ENCODE measurements around the gene PM20D1.

GRCh38 chr1:205505655-205506293, 1.3 kb downstream of the CDK18 start:
- PRO-cap, 3 experiments = no peak in any of the 3 experiments
- RAMPAGE, long total RNA, 2 experiments = no peak in any of the 2 experiments
- RRBS = 23% methylated on average over 5 of the region's 21 CpGs

DNA sequence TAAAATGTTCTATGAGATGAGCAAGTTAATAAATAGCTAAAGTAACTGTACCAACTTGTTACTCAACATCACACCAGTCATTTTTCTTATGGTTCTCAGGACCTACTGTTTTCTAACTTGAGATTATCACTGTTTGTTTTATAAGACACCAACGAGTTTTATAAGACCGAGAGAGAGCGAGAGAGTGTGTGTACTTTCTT, 12.4 kb downstream of the ELK4 start:
- PRO-cap, 3 experiments = no peak in any of the 3 experiments
- RAMPAGE, long total RNA, 2 experiments = no peak in any of the 2 experiments
- RRBS = no CpG with 5 or more reads among the region's 3 CpGs

GRCh38 chr1:205626104-205626875, 5.5 kb downstream of the ELK4 start:
- PRO-cap, 3 experiments = no peak in any of the 3 experiments
- RAMPAGE, long total RNA, 2 experiments = no peak in any of the 2 experiments
- RRBS = no CpG with 5 or more reads among the region's 4 CpGs

DNA sequence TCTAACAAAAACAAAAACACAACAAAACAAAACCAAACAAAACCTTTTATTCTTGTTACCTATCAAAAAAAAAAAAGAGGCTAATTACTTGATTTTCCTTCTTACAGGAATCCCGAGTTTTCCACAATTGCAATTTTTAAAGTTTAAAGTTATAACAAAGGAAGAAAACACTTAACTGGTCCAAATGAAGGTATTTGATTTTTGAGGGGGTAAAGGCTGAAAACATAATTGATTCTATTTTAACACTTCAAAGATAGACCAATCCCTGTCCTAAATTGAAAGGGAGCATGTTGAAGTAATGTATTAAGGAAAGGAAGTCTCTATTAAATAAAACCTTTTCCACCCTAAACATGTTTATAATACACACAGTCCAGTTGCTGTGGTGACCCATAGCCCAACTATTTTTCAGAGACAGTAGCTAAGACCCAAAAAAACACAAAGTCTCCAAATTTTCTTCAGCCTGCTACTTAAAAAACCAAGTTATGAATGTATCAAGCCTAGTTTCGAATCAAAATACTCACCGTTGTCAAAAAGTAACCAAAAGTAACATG, 1.7 kb downstream of the ELK4 start:
- PRO-cap, 3 experiments = no peak in any of the 3 experiments
- RAMPAGE, long total RNA, 2 experiments = no peak in any of the 2 experiments
- RRBS = no CpG with 5 or more reads among the region's 3 CpGs

DNA sequence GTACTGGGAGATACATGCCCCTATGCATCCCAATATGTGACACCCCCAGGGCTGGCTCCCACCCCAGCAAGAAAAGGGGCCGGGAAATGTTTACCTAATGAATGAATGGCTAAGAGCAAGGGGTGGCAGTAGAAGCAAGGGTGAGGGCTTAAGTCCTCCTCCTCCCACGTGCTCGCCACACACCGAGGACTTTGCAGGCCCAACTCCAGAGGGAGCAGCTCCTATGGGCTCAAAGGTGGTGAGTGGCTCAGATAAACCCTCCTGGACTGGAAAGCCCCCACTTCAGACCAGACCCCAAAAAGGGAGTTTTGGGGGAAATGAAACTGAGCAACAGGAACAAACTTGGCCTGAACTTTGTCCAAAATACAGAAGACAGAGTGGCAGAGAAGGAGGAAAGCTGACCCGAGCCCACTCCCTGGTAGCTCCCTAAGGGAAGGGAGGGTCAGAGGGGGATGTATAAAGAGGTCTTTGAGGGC, 11.3 kb downstream of the SLC45A3 start:
- PRO-cap, 3 experiments = no peak in any of the 3 experiments
- RAMPAGE, long total RNA, 2 experiments = no peak in any of the 2 experiments
- RRBS = no CpG with 5 or more reads among the region's 5 CpGs

- PRO-cap, 3 experiments = no peak in any of the 3 experiments
- RAMPAGE, long total RNA, 2 experiments = no peak in any of the 2 experiments
- RRBS = no CpG with 5 or more reads among the region's 5 CpGs
These were observed 3.8 kb downstream of the SLC45A3 start for GRCh38 chr1:205676418-205676961.

GRCh38 chr1:205679272-205679600, 1.1 kb downstream of the SLC45A3 start:
- PRO-cap, 3 experiments = no peak in any of the 3 experiments
- RAMPAGE, long total RNA, 2 experiments = no peak in any of the 2 experiments
- RRBS = no CpG with 5 or more reads among the region's 5 CpGs

DNA sequence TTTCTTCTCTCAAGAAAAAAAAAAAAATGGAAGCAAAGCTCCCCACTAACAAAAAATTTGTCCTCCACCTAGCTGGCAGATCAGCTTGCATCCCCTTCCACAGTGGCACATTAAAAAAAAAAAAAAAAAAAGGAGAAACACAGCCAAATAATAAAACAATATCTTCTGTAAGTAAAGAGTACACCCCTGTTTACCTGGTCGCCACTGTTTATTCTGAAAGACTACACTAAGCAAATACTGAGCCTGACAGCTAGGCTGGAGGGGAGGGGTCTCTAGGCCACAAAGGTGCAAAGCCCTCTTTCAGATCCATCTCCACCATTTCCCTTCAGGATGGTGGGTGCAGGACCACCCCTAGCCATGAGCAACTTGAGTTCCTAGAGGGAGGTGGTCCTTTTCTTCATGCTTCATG, 22.7 kb upstream of the SLC45A3 start:
- PRO-cap, 3 experiments = no peak in any of the 3 experiments
- RAMPAGE, long total RNA, 2 experiments = no peak in any of the 2 experiments
- RRBS = no CpG with 5 or more reads among the region's 1 CpG

- PRO-cap, 3 experiments = peak in 3 of 3 experiments; most common plus-strand start chr1:205850296 (in 1); most common minus-strand start chr1:205850132 (in 3)
- RAMPAGE, long total RNA, 2 experiments = start-site peak on the minus strand in 1 of 2 experiments, at chr1:205850132-205850178 at its widest, 6 reads per replicate
- RRBS = 6% methylated on average over 4 of the region's 21 CpGs
These were observed at the start of gene PM20D1 for GRCh38 chr1:205850002-205850545. TSS of gene PM20D1 (minus strand) at chr1:205850132.

DNA sequence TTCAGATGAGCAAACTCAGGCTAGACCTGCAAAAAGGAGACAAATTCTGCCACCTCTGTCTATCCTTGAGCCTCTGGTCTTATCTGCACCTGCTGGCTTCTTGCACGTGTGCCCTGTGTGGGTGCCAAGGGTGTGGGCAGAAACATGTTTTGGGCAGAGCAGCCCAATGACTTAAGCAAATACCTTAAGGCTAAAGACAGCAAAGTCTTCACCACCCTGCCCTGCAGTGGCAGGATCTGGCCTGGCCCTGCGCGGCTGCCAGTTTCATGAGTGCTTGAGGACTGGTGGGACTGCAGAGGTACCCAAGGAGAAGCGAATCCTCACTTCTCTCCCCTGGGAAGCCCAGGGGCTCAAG, 3.7 kb upstream of the SLC26A9 start:
- PRO-cap, 3 experiments = no peak in any of the 3 experiments
- RAMPAGE, long total RNA, 2 experiments = no peak in any of the 2 experiments
- RRBS = no CpG with 5 or more reads among the region's 4 CpGs

DNA sequence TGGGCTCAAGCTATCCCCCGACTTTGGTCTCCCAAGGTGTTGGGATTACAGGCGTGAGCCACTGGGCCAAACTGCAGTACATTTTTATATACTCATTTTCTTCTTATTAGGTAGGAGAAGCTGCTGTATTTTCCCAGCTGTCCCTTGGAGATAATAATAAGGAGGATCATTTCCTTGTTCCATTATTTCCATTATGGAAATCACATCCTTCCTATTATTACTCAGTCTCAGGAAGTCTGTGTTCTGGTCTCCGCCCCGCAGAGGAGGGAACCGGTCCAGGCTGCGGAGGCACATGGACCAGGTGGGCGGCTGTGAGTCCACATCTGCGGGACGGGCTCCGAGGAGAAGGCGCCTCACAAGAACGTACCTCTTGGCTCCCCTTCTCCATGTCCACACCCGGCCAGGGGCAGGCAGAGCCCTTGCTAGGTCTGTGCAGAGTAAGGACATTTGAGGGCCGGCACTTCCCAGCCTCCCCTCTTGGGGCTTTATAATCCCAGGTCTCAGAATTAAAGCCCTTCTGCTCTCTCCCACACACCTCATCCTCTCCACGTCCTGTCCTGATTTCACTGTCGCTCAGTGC, 14.6 kb downstream of the RAB7B start:
- PRO-cap, 3 experiments = peak in 1 of 3 experiments; most common plus-strand start position 322 of the sequence (in 1)
- RAMPAGE, long total RNA, 2 experiments = no peak in any of the 2 experiments
- RRBS = no CpG with 5 or more reads among the region's 16 CpGs

- PRO-cap, 3 experiments = no peak in any of the 3 experiments
- RAMPAGE, long total RNA, 2 experiments = no peak in any of the 2 experiments
- RRBS = no CpG with 5 or more reads among the region's 6 CpGs
These were observed 25.2 kb upstream of the IKBKE start for GRCh38 chr1:206444967-206445605.

DNA sequence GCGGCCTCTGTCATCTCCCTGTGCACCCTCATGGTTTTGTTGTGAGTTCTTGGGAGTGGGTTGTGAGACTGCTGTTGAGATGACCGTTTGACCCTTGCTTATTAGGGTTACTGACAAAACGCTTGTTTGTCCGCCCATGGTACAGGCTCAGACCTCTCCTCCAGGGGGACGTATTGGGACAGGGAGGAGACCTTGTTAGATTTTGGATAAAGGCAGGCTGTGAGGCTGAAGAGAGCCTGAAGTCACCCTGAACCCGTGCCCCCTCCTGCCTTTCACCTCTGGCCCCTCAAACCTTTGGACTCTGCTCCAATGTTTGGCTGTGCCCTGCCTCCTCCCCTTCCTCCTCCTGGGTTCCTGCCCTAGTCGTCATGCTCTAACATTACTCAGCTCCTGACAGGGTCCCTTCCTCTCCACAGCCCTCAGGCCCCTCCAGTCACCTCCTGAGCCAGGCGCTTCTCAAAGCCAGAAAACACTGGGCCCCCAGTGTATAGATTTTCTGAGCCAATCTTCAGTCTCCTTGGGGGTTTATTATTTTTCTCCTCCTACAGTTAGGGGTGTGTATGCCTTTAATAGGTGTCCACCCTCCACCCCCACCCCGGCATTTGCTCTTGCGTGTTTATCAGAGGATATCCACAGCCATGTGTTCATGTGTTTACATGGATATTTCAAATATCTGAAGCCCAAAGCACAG, 1.2 kb downstream of the RASSF5 start:
- PRO-cap, 3 experiments = no peak in any of the 3 experiments
- RAMPAGE, long total RNA, 2 experiments = no peak in any of the 2 experiments
- RRBS = no CpG with 5 or more reads among the region's 10 CpGs

- PRO-cap, 3 experiments = no peak in any of the 3 experiments
- RAMPAGE, long total RNA, 2 experiments = no peak in any of the 2 experiments
- RRBS = no CpG with 5 or more reads among the region's 3 CpGs
These were observed 49.1 kb downstream of the RASSF5 start for GRCh38 chr1:206556498-206556817.

DNA sequence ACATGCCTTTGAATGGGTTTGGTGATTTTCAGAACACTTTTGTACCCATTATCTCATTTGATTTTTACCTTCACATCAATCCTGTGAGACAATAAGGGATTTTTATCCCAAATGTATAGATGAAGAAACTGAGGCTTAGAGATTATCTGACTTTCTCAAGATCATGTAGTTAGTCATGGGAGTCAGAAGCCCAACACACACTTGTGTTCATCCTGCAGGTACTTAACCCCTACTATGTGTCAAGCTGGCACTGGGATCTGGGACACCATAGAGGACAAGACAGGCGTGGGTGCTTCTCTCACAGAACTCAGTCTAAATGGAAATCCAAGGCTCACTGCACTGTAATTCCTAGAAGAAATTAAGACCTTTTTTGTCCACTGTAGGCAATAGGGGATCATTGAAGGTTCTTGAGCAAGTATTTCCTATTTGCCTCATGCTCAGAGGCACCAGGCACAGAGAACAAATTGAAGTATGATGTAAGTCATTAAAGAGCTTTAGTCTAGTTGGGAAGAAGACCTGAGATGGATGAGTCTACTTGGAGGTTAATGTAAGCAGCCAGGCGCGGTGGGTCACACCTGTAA, 34.8 kb downstream of the EIF2D start:
- PRO-cap, 3 experiments = no peak in any of the 3 experiments
- RAMPAGE, long total RNA, 2 experiments = no peak in any of the 2 experiments
- RRBS = no CpG with 5 or more reads among the region's 3 CpGs

DNA sequence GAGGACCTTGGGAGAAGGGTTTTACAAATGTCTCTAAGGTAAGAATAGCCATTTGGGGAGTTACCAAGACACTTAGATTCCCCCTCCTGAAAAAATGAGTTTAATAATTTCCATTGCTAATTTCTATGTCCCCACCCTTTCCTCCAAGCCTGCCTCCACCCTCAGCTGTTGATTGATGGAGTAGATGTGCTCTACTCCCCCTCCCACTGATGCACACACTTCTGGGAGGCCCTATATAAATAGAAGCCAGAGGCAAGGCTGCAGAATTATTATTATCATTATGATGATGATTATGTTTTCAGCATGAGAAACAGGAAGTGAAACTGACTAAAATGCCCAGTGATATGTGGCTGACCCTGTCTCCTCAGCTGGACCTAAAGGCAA, 12.0 kb upstream of the MAPKAPK2 start:
- PRO-cap, 3 experiments = no peak in any of the 3 experiments
- RAMPAGE, long total RNA, 2 experiments = no peak in any of the 2 experiments

DNA sequence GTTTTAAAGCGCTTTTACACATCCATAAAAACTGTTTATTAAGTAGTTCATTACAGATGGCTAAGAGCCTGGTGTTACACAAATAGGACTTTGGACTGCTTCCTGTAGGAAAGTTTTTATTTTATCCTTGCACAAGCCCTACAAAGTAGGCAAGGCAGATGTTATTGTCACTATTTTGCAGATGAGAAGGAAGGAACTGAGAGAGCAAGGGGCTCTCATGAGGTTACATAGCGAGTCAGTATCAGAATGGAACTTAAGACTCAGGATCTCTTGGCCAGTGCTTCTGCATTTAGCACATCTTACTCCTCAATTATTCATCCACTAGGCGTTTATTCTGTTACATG, 2.6 kb upstream of the MAPKAPK2 start:
- PRO-cap, 3 experiments = no peak in any of the 3 experiments
- RAMPAGE, long total RNA, 2 experiments = no peak in any of the 2 experiments
- RRBS = no CpG with 5 or more reads among the region's 3 CpGs

- PRO-cap, 3 experiments = no peak in any of the 3 experiments
- RAMPAGE, long total RNA, 2 experiments = no peak in any of the 2 experiments
- RRBS = no CpG with 5 or more reads among the region's 10 CpGs
These were observed 12.8 kb upstream of the IL19 start for GRCh38 chr1:206757648-206758274.

DNA sequence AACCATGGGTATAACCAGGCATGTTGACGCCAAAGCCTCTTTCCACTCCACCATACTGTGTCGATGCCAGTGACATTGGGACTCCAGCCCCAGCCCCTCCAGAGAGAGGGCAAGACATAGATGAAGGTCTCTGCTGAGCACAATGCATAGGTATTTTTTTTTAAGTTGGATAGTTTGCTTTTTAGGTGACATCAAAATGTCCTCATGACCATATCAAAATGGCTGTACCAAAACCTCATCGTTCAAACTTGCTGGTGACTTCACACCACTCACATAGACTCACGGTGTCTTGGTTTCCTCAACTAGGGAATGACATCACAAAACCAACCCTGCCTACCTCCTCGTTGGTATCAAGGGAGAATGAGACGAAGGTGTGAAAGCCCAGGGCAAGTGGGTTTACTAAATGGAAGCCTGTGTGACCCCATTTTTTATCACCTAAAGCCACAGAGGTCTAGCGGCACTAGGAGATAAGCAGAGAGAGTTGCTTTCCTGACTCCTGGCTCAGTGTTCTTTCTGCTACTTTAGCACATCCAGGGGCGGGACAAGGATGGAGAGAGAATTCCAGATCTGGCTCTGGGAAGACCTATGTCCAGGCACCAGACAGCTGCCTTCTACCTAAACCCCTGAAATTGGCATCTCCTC, 1.5 kb downstream of the PIGR start:
- PRO-cap, 3 experiments = no peak in any of the 3 experiments
- RAMPAGE, long total RNA, 2 experiments = no peak in any of the 2 experiments
- RRBS = no CpG with 5 or more reads among the region's 8 CpGs

GRCh38 chr1:206978172-206978698, 8.0 kb upstream of the FCAMR start:
- PRO-cap, 3 experiments = no peak in any of the 3 experiments
- RAMPAGE, long total RNA, 2 experiments = no peak in any of the 2 experiments
- RRBS = no CpG with 5 or more reads among the region's 7 CpGs